Endodermal cell (in vitro differentiated cells): ENCODE measurements around the gene TMEM242.

DNA sequence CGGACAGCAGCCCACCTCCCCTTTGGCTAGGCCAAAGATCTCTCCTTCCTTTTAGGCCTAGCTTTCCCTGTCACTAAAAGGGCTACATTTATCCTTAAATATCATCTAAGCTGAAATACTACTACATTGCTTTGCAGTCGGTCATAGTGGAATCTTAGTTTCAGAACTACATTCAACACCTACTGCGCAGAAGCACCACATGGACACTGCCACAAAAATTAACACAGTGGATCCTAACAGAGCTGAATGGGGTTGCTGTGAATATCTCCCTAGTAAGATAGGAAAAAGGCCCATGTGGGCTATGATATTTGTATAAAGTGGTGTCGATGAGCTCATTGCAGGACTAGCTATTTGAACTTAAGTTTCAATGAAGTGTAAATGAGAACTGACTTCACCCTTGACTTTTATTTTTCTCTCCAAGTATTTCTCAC lies 56.6 kb upstream of the ARID1B start:
- PRO-cap = no peak

DNA sequence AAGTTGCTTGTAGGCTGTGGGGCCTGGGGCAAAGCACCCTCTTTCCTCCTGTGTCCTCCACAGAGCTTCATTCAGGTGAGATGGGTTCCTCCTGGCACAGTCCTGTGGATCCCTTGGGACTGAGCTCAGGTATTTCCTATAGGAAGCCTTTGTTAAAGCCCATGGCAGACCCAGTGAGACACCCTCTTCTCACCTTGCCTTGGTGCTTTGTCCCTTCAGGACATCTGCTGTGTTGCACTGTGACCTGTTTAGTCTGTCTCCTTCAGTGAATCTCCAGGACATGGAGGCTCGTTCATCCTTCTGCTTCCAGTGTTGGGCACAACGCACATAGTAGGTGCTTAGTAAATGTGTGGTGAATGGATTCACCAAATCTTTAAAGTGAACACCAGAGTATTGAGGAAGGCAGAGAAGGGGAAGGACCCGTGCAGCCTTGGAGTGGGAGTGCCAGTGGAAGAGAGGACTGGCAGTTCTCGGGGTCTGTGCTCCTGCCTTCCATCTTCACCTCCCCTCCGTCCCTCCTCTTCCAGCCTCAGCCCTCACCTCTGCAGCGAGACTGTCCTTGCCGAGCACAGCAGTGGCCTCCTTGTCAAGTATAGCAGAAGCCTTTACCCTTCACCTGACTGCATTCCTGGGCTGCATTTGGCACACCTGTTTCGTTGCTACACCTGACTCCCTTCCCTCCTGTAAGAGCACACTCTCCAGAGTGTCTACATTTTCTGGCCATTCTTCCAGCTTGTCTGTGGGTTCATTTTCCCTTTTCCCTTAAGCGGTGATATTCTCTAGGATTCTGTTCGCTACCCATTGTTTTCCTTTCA lies 49.2 kb downstream of the ARID1B start:
- PRO-cap = no peak

DNA sequence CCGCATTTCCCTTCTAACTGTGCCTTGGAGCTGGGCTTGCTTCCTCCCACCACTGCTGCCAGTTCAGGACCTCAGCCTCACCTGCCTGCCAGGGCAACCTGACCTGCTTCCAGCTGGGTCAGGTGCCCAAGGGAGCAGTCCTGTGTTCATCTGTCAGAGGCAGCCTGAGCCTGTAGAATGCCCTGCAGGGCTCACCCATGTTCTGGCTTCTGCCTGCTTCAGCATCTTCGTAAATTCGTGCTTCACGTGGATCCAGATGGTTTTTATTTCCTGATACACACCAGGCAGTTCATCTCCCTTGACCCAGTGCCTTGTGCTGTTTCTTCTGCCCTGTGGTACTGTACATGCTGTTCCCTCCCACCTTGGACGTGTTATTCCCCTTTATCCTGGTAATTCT lies 50.2 kb downstream of the ARID1B start:
- PRO-cap = no peak

DNA sequence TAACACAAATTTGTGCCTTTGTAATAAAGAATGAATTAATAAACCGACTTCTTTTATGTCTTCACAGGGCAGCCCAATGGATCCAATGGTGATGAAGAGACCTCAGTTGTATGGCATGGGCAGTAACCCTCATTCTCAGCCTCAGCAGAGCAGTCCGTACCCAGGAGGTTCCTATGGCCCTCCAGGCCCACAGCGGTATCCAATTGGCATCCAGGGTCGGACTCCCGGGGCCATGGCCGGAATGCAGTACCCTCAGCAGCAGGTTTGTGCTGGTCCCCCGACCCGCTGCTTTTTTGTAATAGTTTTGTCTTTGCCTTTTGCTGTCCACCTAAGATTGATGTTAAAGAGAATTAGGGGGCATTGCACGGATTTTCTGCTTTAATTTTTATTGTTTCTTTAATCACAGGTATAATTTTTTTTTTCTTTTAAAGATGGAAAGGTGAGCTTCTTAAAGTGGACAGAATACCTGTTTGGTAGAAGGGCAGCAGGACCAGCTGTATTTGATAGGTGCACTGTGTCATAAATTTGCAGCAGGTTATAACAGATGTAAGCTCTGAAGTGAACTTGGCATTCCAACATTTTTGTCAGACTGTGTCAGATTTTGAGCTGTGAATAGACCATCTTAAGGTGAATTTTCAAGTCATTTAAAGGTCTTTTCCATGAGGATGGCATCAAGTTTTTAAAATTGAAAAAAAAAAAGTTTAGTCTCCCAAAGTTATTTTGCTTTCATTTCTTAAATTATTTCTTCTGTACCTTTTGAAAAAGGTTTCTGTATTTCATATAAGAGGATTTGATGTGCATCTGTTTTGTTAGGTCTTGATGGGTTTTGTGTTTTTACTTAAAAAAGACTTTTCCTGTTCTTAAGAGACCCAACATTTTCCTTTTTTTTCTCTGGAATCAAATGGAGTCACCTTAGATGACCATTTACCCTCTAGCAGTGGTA lies 52.3 kb downstream of the ARID1B start:
- PRO-cap = no peak

DNA sequence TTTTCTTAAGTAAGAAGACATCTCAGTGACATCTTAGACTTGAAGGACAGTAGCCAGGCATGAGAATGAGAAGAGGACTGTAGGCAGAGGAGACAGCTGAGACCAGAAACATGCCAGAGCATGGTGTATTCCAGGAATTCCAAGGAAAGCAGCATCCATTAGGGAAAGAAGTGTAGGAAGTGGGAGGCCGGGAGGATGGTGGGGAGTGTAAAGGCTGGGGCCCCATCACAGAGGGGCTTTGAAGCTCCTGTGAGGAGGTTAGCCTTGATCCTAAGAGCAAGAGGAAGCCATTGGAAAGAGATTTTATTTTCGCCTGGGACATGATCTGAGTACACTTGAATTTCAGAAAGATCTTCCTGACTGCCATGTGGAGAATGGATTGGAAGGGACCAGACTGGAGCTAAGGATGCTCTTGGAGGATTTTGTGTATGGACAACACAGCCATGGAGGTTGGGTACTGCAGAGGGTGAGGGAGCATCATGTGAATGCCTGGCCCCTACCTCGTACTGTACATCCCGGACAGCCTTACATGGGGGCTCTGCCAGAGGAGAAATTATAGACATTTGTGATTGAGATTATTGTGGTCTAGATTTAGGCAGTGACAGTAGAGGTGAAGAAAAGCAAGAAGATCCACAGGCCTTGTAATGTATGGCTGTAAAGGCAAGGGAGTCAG lies 225.8 kb downstream of the ARID1B start:
- PRO-cap = no peak

DNA sequence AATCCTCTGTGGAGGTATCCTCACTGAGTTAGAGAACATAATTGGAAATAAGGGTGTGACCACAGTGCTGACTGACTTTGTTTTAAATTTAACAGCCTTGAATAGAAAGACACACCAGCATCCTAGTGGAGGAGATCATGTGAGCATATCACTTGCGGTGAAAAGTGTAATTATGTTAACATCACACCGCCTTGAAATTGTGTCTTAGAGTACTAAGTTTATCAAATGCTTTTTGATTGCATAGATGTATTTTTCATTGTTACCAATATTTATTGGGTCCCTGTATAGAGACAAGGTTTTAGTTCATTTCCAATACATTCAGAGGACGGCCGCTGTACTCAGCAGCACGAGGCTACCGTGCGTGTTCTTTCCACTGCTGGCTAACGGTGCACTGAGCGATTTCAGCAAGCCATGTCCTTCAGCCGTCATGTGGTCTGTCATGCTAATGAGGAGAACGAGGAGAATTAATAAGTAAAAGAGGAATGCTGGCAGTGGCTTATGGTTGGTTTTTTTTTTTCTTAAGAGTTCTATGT lies 253.4 kb downstream of the ARID1B start:
- PRO-cap = no peak

DNA sequence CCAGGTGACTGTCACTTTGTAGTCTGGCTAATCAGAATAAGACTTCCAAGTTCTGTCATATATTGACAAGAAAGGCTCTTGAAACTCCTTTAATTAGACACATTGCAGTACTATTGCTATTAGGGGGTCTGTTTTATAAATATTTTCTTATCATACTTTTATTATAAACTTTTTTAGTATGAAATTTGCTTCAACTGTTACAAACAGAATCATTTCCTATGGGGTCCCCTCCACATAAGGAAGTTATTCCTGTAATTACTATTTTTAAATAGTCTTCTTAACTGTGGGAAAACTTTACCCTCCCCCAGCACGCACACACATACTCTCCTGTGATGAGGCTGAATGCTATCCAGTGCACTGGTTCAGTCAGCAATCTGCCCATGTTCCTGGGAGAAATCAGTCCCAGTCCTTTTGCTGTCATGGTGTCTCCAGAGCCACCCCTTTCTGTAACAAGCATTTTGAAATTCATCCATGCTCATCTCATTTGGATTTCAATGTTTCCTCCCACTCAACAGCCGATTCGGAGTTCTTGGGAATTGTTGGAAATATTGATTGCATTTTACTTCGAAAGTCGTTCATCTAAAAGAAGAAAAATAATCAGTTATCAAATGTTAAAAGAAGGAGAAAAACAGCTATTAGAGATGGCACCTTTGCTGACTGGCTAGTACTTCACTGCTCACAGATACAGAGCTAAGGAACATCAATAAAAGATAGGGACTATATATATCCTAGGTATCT lies 30.7 kb downstream of the TMEM242 start:
- PRO-cap = no peak

GRCh38 chr6:157317020-157318162 lies 5.9 kb downstream of the TMEM242 start:
- PRO-cap = no peak

- PRO-cap = bidirectional peak, plus-strand start at chr6:157323270, minus-strand start at chr6:157323086; bidirectional peak, plus-strand start at chr6:157323634, minus-strand start at chr6:157323514
Observed at GRCh38 chr6:157322811-157323967, at the start of gene TMEM242. TMEM242 (minus strand) TSS chr6:157323519.

DNA sequence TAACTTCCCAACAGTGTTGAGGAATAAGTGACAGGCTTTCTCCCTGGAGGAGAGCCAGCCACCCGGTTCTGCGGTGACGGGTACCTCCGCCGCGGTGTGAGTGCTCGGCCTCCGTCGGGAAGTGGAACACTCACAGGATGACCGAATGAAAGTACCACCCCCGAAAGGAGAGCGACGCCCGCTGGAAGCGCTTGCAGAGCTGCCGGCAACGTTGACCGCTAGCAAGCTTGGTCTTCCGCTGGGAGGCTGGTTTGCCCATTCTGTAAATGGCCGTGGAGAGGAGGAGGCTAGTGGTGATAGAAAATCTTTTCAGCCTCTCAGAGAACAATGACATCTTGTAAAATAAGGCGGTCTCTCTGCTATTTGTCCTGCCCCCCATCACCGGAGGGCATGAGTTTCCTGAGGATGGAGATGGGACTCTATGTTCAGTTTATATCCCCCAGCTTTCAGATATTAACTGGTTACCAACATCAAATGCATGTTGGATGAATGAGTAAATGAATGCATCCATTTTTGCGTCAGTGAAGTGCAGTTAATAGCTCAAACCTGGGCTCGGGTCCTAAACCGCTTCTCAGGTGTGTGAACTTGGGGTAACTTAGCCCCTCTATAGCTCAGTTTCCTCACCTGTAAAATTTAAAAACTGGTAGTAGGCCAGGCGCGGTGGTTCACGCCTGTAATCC lies 789 bp upstream of the TMEM242 start:
- PRO-cap = bidirectional peak, plus-strand start at position 129 of the sequence, minus-strand start at position 123 of the sequence

DNA sequence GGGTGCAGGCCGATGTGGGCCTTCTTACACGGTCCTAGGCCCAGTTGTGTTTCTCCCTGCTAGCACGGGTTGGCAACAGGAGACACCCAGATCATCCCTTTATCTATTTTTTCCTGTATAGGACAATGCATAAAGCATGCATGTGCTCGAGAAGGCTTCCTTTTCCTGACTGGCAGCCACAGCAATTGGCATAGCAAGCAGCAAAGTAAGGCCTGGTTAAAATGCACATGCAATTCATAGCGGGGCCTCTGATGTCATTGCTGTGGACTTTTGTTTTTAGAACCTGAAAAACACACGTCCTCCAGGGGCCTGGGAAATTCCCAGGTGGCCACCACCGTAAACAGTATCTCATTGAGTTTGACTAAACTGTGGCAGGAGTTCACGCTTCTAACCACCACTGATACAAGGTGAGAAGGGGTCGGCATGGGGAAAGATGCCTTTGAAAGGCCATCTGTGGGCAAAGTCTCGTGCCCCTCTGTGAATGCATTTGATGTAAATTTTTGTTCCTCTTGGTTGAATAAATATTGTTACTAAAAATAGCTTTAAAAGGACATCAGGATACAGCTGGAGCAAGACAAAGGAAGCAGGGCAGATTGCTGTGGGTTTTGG lies 80.0 kb downstream of the ZDHHC14 start:
- PRO-cap = no peak

- PRO-cap = no peak
Observed at GRCh38 chr6:157579761-157580154, 198.8 kb downstream of the ZDHHC14 start.

DNA sequence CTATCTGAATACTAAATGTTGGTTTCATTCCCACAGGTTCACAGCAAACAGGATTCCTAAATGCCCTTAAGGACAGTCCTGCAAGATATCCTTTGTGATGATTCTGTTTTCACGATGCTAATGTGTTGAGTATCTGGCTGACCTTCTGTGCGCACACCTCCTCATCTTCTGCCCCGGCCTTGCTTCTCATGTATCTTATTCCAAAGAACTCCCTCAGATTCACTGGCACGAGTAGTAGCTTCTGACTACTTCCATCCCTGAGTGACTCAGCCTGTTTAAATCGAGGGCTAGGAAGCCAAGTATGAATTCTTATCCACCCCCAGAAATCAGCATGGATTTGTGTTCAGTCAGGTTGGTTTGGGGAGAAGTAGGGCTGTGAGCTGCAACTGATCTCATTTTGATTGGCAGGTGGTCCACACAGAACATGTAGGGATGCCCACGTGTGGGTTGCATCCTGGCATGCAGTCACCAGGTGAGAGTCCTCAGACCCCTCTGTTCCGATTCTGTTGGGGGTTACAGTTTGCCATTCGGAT lies 190.2 kb upstream of the SNX9 start:
- PRO-cap = no peak

- PRO-cap = no peak
Observed at GRCh38 chr6:157768988-157769525, 54.0 kb upstream of the SNX9 start.

DNA sequence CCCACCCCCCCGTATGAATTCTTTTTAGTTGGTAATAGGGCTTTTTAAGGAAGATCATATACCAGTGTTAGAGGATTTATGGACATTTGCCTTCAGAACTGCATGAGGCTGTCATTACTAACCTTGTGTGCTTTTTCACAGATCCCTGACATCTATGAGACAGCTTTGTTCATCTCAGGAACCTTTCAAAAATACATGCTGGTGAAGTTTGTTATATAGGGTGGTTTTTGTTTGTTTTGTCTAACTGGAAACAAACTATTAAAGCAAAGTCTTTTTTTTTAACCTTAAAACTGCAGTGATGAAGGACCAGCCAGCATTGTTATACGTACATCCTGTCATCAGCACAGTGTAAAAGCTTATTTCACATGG lies 61.5 kb downstream of the SNX9 start:
- PRO-cap = no peak

DNA sequence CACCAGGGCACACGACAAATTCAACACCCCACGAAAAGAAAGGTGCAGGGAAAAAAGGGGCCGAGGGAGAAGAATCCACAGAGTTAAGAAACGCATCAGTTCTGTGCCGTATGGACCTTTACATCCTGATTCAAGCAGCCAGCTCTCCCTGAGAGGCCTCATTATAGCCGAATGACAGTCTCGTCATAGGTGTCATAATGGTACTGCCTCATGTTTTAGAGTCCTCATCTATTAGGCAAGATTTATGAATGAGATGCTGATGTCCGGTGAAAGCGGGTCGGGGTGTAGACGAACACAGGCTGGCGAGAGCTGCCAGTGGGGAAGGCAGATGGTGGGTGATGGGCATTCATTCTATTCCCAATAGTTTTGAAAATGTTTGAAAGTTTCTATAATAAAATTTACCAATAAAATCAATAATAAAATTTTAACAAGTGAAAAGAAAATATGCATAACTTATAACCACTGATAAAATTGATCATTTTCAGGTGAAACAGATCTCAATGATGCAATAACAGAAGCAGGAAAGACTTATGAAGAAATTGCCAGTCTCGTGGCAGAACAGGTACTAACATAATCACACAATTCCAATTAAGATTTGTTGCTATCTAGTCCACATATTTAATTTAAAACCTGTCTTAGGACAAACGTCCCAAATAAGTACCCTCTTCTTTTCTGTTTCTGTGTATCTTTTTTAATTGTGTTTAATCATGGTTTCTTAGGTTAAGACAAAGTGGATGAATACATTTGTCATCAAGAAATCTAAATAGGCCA lies 46.0 kb upstream of the SYNJ2 start:
- PRO-cap = no peak

- PRO-cap = no peak
Observed at GRCh38 chr6:157989969-157990329, 8.3 kb downstream of the SYNJ2 start.

GRCh38 chr6:158039441-158040167 lies 57.9 kb downstream of the SYNJ2 start:
- PRO-cap = no peak

DNA sequence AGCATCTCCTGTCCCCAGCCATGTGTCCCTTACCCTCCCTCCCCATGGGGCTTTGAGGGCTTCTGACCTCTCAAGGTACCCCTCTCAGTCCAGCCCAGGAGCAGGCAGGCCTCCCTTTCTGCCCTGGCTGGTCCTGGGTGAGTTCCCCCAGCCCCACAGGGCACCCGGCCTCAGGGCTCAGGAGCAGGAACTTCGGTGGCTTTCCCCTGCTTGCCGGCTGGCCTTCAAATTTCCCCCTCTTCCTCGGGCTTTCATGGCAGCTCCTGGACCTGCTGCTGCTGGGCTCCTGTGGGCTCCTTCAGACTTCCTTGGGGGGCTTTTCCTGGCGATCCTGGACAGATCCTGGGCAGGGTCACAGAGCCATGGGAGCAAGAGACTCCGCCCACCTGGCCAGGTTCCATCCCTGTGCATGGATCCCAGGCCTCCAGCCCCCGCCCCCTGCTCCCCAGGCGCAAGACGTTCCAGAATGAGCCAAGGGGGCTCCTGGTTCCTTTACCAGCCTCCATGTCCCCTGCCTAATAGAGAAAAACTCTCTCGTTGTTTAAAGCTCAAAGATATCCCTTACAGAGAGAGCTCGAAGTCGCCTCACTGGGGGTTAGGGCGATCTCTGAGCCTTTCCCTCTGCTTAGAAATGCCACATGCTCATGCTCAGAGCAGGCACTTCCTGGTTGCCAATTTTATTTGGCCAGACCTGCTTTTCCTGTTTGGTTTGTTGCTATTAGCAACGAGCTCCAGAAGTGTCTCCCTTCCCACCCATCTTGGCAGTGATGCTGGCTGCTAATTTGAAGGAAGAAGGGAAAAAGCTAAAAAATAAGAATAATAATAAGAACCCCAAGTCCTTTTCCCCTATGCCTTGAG lies 78.5 kb downstream of the SYNJ2 start:
- PRO-cap = no peak

DNA sequence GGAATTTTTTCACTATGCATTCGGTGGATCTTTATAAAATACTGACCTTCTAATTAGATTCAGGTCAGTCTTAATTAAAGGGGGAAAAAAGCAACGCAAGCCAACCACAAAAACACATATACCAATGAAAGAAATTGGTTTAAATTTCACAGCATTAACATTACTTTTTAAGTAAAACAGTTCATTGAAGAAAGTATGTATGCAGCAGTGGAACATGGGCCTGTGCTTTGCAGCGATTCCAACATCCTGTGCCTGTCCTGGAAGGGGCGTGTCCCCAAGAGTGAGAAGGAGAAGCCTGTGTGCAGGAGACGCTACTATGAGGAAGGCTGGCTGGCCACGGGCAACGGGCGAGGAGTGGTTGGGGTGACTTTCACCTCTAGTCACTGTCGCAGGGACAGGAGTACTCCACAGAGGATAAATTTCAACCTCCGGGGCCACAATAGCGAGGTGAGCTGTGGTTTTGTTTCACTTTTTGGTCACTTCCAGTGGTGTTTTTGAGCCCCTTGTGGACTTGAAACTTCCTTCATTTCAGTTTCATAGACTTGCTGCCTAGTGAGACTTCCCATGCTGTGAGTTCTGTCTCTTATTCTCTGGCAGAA lies 1.7 kb downstream of the TULP4 start:
- PRO-cap = no peak